Frontal cortex (tissue), 2 donors: ENCODE measurements around a stretch of chr3.

GRCh38 chr3:51395401-51396571 lies 4.7 kb downstream of the RBM15B start:
- RAMPAGE, long total RNA: no peak

DNA sequence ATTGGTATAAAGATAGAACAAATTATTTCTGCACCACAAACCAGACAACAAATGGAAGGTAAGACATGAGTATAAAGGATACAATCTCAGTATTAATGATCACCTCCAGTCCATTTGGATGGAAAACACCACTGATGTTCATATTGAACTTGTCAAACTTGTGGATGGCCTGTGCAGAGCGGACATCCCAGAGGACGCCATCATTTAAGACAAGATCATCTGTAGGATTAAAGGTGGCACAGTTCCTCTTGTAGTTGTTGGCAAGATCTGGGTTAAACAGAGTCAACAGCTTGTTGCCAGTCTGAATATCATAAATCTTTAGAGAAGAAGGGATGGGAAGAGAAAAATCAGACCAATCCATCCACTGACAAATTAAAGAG lies 23.4 kb downstream of the RBM15B start:
- RAMPAGE, long total RNA: no peak

GRCh38 chr3:51941149-51941654 lies 502 bp downstream of the RRP9 start:
- RAMPAGE, long total RNA: no peak

GRCh38 chr3:51968917-51969806 lies 1.9 kb upstream of the PCBP4 start:
- RAMPAGE, long total RNA: no peak

GRCh38 chr3:51997964-51998375 lies 2.3 kb upstream of the RPL29 start:
- RAMPAGE, long total RNA: no peak

- RAMPAGE, long total RNA: no peak
These were observed 10.0 kb upstream of the RPL29 start for GRCh38 chr3:52005294-52006425.

- RAMPAGE, long total RNA: no peak
These were observed 27.0 kb upstream of the RPL29 start for GRCh38 chr3:52022403-52023315.

DNA sequence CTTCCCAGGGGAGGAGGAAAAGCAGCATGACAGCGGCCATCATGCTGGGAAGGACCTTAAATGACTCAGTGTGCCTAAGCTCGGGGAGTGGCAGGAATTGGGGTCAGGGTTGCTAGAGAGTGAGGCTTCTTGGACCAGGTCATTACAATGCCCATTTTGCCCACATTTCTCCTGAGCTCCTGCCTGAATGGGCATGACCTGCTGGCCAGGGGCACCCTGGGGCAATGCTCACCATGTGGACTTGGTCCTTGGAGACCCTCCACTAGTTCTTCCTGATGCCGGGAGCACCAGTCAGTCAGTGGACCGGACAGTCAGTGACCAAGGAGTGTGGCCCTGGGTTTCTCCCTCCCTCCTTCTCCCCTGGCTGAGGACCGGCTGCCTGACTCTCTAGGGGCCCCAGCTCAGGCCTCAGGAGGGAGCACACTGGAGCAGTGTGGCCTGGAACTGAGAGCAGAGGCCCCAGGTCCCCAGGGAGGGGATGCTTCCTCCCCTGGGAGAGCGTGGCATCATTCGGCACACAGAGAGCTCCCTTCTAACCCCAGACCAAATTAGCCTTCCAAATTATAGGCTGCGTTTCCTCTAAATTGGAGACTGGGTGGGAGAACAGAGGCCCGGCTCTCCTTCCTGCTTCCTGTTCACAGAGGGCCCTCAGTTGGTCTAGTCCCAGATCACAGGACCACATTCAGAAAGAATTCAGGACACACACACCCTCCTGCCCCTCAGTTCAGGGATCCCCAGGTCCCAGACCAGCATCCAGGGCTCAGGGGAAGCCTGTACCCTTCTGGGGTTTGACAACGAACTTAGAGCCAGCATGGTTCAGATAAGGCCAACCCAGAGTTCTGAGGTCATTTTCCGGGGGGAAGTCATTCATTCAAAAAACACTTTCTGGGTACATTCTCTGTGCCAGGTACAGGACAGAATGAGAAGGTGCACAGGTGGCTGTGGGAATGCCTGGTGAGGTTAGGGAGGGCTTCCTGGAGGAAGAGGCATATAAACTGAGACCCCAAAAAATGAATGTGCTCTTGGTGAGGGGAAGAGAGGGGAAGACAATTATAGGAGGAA lies 28.2 kb upstream of the RPL29 start:
- RAMPAGE, long total RNA: no peak

DNA sequence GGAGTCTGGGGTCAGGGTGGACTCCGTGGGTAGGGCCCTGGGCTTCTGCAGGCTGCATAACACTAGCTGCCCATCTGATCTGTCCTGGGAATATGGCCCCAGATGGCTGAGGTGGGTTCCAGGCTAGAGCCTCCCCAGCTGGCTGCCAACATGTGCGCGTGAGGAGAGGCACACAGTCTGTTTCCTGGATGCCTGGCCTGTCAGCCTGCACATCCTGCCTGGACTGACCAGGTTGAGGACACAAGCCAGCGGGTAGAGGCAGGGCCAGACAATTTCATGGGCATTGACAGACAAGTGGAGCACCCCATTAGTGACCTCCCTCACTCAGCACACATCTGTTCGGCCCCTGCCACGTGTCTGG lies 29.7 kb upstream of the RPL29 start:
- RAMPAGE, long total RNA: no peak

DNA sequence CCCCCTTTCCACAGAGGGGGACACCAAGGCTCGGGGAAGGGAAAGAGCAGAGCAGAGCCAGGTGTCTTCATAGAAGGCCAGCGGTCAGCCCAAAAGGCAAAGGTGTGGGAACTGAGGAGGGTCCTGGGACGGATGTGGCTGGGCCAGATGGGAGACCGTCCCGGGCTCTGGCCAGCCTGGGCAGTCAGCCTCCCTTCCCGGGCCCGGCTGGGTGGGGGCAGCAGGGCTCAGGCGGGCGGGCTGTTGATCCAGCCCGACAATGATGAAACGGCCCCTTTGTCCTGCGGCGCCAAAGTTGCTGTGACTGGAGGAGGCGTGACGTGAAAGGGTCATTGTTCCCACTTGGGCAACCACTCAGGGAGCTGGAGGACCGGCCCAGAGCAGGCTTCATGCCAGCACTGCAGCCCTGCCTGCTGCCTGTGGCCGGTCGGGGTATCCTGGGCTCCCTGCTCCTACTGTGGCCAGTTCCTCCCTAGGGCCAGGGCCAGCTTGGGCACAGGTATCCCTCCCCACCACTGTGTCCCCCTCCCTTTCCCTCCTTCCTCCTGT lies 16.5 kb downstream of the DUSP7 start:
- RAMPAGE, long total RNA: no peak

DNA sequence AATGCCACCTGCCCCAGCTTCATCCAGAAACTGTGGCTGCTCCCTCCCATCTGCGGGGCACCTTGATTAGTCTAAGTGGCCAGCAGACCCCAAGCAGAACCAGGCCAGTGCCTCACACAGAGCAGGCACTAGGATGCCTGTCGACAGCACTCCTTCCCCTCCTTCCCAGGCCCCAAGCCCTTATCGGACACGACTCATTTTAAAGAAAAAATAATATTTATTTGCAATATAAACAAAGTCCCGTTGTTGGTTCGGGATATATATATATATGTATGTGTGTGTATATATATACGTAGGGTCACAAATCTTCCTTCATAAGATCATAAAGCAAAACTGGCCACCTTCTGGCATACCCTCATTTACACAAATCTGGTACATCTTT lies 7.7 kb downstream of the DUSP7 start:
- RAMPAGE, long total RNA: no peak

DNA sequence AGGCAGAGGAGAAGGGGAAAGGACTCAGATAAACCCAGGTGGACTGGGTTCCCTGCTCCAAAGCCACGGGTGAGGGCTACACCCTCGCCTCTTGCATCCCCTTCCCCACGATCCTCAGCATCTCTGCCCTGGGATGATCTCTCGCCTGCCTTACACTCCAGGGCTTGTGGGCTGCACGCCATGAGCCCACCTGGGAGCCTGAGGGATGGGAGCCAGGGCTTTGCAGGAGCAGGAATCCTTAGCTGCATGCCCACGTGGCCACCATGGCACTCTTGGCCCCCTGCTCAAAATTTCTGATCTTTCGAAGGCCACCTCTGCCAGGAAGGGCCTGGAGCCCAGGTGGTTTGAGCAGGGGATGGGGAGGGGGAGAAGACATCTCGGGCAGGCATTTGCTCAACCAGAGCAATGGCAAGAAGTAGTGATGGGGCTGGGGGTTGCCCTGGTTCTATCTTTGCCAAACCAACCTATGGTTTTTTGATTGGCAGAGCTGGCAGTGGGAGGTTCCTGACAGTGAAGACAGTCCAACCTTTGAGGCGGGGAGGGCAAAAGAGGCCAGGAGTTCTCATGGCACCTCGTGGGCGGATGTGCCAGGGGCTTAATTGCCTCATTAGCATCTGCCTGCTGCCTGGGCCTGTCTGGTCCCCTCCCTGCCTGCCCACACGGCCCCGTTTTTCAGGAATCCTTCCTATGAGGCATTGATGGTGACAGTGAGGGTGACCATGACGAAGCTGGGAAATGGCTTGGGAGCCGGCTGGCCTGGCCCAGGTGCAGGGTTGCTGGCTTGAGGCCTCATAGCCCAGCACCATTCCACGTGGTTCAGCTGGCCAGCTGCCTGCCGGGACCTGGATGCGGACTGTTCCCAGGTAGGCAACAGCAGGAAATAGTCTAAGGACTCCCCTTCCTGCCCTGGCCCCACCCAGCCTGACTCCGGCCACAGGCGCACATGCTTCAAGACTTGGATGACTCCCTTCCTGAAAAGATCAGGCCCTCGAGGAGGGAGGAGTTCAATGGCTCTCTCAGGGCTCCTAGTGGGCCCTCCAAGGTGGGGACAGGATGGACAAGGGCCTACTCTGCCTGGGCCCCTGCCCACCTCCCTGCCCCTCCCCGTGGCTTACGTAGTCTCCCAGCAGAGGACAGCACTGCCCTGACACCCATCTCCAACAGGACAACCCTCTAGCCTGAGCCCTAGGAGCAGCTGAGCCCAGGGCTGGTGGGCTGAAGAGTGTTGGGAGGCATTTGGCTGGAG lies 8.7 kb upstream of the DUSP7 start:
- RAMPAGE, long total RNA: no peak

DNA sequence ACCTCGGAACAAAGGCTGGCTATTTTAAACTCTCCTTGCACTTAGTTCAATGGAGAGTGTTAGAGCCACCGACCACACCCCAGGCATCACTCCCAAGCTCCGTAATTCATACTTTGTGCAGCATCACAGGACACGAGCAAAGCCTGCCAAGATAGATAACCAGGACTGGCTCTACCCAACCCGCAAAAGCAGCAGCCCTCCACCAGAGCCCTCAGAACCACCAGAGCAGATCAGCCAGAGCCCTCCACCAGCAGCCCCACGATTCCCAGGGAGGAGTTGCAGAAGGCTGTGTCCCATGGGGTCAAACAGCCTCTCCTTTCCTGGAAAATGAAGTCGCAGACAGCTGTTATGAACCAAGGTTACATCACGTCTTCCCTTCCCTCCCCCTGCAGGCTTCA lies 45.7 kb downstream of the POC1A start:
- RAMPAGE, long total RNA: no peak

DNA sequence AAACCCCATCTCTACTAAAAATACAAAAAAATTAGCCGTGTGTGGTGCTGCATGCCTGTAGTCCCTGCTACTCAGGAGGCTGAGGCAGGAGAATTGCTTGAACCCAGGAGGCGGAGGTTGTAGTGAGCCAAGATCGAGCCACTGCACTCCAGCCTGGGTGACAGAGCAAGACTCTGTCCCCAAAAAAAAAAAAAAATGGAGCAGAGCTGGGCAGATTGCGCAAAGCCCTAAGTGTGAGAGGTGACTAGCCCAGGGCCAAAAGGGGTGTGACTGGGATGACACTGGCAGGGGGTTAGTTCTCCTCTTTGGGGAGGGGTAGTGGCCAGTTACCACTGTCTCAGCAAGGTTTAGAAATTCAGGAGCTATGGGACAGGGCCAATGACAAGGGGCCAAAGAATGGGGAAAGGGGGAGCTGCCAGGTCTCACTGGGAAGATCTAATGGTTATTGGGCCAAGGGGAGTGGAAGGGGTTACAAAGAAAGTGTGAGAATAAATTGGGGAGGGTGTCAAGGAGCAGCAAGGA lies 19.8 kb upstream of the ALAS1 start:
- RAMPAGE, long total RNA: no peak

GRCh38 chr3:52188740-52189517 lies 9.0 kb upstream of the ALAS1 start:
- RAMPAGE, long total RNA: no peak

- RAMPAGE, long total RNA: no peak
These were observed 10.1 kb downstream of the ALAS1 start for GRCh38 chr3:52208044-52208517.

GRCh38 chr3:52211787-52212227 lies 13.6 kb downstream of the TLR9 start:
- RAMPAGE, long total RNA: no peak

- RAMPAGE, long total RNA: no peak
These were observed 5.8 kb downstream of the TWF2 start for GRCh38 chr3:52233088-52233695.

DNA sequence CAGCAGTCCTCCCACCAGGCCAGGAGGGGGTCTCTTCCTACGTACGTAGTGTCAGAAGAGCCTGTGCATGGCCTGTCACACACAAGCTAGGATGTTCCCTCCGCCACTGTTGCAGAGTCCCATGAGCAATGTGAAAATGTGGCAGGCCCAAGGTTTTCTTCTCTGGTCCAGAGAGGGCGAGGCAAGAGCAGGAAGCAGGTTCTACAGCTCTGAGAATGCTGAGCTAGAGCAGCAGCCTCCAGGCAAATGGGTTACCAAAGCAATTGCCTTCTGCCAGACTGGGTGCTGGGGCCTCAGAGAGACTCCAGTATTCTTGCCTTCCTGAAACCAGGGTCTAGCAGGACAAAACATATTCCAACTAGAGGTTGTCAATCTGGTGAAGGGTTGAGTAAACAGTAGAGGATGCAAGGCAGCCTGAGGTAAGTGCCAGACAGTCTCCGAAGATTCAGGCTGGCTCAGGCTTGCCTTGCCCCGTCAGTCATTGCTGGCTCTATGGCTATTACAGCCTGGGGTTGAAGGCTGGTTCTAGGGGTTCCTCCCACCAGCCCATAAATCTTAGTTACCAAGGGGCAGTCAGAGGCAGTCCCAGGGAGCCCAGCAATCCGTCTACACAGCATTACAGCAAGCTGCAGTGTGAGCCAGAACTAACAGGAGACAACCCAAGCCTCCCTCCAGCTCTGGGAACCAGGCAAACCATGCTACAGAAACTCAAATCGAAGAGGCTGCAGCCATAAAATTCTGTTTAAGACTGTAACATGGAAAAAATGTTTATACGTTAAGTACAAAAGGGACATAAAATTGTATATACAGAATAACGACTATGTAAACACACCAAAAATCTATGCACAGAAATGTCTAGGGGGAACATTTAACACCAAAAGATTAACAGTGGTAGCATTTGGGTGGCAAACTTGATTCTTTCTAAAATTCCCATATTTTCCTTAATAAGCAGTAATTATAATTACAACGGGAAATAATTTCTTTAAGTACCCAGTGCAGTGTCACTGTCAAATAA lies 8.4 kb downstream of the PPM1M start:
- RAMPAGE, long total RNA: no peak

DNA sequence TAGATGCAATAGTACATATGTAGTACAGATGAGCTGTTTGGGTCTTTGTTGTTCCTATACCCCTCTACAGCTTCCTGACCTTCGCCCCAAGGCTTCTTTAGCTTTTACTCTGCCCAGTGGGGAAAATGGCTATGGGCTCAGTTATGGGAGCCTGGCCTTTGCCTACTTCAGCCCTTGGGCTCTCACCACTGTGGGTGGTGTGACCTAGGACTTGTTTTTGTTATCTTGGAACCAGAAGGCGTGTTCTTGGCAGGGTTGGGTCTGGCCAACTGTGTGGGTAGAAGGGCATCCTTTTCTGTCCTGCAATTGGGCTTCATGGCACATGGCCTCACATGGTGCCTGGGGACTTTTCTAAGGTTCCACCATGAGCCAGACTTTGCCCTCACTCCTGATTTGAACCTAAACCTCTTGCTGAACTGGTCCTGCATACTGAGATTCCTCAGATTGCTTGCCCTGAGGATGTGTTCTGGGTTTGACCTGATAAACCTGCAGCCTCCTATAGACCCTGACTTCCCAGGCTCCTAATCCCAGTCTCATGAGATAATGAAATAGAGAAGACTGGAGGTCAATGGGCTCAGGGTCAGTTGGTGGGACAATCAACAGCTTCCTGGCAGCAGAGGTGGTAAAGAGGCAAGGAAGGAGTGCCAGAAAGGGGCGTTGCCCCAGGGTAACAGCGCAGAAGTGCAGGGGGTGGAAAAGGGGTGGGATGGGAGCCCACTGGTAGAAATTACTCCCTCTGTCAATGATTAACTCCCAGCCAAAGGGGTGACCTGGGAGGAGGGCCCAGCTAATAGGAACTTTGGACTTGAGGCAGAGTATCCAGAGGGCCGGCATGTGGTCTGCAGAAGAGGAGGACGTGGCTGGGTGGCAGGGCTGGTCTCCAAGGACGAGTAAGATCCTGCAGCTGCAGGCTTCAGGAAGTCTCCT lies 1.9 kb downstream of the GLYCTK start:
- RAMPAGE, long total RNA: no peak